Adrenal gland (tissue), 7 donors: Measurements from ENCODE around the gene MYRFL.

- PRO-cap, 3 experiments = peak in 3 of 3 experiments; most common plus-strand start chr12:69239870 (in 1); most common minus-strand start chr12:69239990 (in 2)
- RAMPAGE, long total RNA, 4 experiments = no peak in any of the 4 experiments
- RRBS = 1% methylated on average over 8 of the region's 106 CpGs
Observed at GRCh38 chr12:69239717-69240652, 616 bp downstream of the CPSF6 start.

DNA sequence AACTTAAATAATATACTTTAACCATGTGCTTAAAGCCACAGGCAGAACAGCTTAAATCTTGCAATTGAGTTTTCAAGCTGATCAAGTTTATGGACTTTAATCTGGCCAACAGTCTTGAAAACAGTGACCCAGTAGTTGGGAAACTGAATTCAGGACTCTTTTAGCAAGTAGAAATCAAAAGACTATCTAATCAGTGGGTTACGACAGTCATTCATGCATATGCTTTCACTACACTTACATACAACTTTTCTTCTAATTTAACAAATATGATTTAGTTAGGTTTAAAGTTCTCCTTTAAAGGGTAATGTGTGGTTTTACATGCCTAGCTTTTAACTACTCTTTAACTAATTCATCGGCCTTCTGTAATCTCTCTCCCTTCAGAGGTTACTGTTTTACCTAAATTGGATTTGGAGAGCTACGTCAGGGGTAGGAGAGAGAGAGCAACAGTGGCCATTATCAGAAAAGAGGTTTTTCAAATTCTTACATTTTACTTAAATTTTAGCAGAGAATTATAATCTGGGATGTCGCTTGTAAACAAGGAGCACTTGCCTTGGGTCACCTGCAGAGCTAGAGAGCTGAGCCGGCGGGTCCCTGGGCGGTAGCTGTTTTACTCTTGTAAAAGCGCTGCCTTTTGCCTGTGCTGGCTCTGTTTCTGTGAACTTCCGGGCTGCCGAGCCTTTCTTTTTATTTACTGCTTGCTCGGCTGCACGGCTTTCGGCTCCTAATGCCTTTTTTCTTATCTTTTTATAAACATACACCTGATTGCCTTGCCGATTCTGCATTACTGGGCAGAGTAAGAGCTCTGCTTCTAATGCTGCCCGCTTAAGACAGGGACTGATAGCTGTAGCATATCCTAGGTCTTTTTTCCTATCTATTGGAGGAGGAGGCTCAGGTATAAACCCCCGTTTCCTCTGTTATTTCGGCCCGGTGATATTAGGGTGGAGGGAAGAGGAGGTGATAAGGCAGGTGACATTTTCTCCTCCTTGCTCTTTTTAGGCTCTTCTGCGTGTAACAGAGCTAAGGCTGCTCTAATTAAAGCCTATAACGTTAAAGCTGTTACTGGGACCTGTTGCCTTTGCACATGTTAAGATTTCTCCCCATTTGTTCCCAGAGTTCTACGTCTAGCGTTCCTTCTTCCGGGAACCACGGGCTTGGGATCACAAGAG, 17.3 kb upstream of the LYZ start:
- PRO-cap, 3 experiments = peak in 3 of 3 experiments; most common plus-strand start position 627 of the sequence (in 1); most common minus-strand start position 656 of the sequence (in 3)
- RAMPAGE, long total RNA, 4 experiments = no peak in any of the 4 experiments
- RRBS = 1% methylated on average over 4 of the region's 24 CpGs

GRCh38 chr12:69417913-69418262, 52.3 kb upstream of the FRS2 start:
- PRO-cap, 3 experiments = no peak in any of the 3 experiments
- RAMPAGE, long total RNA, 4 experiments = no peak in any of the 4 experiments
- RRBS = no CpG with 5 or more reads among the region's 1 CpG

DNA sequence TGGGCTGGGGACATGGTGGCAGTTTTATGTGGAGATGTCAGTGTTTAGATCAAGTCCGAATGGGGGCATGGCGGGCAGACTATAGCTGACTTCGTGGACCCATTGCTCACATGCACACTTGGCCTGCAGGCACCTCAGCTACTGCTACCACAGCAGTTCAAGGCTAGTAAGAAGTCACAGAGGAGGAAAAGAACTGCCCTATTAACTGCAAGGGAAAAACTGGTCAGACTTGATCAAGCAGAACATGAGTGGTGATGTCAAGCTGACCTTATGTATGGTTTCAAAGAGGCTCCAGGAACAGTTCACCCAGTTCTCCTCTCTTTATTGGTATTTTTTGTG, 30.2 kb upstream of the FRS2 start:
- PRO-cap, 3 experiments = no peak in any of the 3 experiments
- RAMPAGE, long total RNA, 4 experiments = no peak in any of the 4 experiments
- RRBS = no CpG with 5 or more reads among the region's 3 CpGs

- PRO-cap, 3 experiments = peak in 3 of 3 experiments; most common plus-strand start chr12:69658030 (in 2); most common minus-strand start chr12:69657892 (in 1)
- RAMPAGE, long total RNA, 4 experiments = no peak in any of the 4 experiments
- RRBS = no CpG with 5 or more reads among the region's 8 CpGs
Observed at GRCh38 chr12:69657624-69658100, 41.4 kb downstream of the BEST3 start.

DNA sequence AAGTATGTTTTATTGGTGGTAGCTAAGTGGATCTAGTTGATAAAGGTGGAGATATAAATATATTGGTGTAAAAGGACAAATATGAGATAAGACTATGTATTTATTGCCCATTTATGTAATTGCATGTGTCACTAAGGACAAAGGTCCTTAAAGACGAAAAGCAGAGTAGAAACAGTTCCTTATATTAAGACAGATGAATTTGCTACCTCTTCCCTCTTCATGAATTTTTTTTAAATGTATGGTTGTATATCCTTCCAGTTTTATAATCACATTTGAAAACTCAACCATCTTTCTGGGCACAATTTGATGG, at the start of gene MYRFL:
Gene MYRFL (plus strand): TSS at position 163 of the 310 bp plus-strand sequence.
- PRO-cap, 3 experiments = no peak in any of the 3 experiments
- RAMPAGE, long total RNA, 4 experiments = no peak in any of the 4 experiments
- RRBS = no CpG with 5 or more reads among the region's 1 CpG

DNA sequence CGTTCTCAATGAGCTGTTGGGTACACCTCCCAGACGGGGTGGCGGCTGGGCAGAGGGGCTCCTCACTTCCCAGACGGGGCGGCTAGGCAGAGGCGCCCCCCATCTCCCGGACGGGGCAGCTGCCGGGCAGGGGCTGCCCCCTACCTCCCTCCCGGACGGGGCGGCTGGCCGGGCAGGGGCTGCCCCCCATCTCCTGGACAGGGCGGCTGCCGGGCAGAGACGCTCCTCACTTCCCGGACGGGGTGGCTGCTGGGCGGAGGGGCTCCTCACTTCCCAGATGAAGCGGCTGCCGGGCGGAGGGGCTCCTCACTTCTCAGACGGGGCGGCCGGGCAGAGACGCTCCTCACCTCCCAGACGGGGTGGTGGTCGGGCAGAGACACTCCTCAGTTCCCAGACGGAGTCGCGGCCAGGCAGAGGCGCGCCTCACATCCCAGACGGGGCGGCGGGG, 28.1 kb downstream of the MYRFL start:
- PRO-cap, 3 experiments = no peak in any of the 3 experiments
- RAMPAGE, long total RNA, 4 experiments = no peak in any of the 4 experiments
- RRBS = no CpG with 5 or more reads among the region's 36 CpGs

DNA sequence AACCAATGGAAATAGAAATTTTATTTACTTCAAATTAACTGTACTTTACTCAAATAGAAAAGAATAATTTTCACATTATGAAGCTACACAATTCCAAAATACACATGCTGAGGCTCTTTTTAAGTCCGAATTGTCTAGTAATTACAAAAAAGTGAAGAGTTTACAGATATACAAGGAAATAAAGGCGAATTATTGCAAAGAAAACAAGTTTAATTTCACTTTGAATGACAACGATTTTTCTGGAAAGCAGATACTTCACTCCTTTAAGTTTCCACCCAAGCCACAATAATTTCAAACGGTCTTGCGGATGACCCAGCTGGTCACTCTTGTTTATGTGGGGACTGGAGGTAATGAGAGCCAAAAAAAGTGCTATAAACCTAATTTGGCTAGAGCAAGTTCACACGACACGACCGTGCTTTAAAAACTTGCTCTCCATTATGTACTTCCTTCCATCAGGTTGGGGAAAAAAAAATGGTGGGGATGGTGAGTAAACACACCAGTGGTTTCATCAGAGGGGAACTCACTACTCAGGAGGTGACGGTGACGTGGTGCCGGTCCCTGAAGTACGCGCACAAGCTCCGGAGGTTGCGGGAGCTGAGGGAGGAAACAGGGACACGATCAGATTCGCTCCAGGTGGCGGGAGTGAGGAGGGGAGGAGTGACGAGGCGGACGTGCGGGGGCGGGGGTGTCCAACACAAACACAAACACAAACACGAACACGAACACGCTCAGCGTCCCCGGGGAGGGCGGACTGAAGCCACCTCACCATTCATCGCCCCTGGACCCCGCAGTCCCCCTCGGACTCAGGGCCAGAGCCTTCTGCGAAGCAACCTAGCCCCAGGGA, 711 bp upstream of the CNOT2 start:
- PRO-cap, 3 experiments = peak in 3 of 3 experiments; most common plus-strand start position 574 of the sequence (in 2); most common minus-strand start position 439 of the sequence (in 3)
- RAMPAGE, long total RNA, 4 experiments = start-site peak on the plus strand in 1 of 4 experiments, centred at position 658 of the sequence, 8 reads per replicate
- RRBS = no CpG with 5 or more reads among the region's 33 CpGs

DNA sequence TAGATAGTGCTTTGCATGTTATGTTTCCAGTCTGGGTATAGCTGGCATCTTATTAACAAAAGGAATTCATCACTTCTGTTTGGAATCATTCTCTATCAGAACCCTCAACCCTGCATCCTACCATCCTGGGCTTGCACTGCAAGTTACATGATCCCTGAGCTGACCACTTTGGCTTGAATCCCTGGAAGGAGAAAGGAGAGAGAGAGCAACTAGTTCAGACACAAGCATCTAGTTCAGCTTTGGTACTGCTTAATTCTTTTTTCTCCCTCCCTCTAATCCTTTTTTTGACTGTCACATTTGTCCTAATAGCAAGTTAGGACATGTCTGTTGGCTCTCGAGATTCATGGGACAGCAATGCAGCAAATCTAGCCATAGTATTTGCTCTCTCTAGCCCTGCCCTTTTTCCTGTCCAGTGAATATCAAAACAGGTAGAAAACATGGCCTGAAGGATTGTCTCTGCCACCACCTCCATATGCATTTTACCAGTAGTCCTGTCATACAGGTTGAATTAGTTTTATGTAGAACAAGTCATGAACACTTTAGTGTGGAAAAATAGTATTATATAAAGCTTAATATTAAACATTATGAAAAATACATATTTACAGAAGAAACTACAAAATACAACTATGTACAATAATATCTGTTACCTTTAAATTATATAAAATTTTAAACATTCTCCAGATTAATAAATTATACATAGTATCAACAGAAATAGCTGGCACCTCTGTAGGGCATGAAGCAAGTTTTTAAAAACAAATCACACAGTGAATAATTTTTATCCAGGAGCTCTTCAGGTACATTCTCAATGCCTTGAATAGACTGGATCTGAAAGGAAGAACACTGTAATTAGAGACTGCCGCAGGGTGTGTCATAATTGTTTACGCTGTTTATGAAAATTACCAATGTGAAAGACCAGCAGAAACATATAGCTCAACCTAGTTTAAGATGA, 116.3 kb downstream of the PTPRB start:
- PRO-cap, 3 experiments = no peak in any of the 3 experiments
- RAMPAGE, long total RNA, 4 experiments = no peak in any of the 4 experiments
- RRBS = no CpG with 5 or more reads among the region's 3 CpGs

GRCh38 chr12:70606071-70606378, 31.2 kb downstream of the PTPRB start:
- PRO-cap, 3 experiments = no peak in any of the 3 experiments
- RAMPAGE, long total RNA, 4 experiments = no peak in any of the 4 experiments
- RRBS = no CpG with 5 or more reads among the region's 3 CpGs

DNA sequence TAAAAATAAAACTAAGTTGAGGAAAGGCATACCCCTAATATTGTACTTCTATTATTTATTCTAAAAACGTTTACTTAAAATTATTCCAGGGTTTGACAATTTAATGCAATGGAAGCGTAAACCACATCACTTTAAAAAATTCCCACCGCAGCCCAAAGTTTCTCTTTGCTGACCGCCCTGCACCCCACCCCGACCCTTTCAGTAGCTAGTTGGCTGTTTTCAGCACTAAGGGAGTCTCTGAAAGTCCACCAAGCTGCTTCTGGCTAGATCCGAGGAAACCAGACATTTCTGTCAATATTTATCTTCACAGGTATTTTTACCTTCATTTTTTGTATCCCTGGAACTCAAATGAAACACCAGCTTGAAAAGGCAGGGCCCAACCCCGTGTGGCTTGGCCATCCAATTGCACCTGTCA, 28.6 kb downstream of the PTPRB start:
- PRO-cap, 3 experiments = no peak in any of the 3 experiments
- RAMPAGE, long total RNA, 4 experiments = no peak in any of the 4 experiments
- RRBS = no CpG with 5 or more reads among the region's 7 CpGs

- PRO-cap, 3 experiments = peak in 1 of 3 experiments; most common minus-strand start chr12:70646001 (in 1)
- RAMPAGE, long total RNA, 4 experiments = no peak in any of the 4 experiments
- RRBS = no CpG with 5 or more reads among the region's 10 CpGs
Observed at GRCh38 chr12:70645585-70646428, 8.6 kb upstream of the PTPRB start.

- PRO-cap, 3 experiments = no peak in any of the 3 experiments
- RAMPAGE, long total RNA, 4 experiments = no peak in any of the 4 experiments
- RRBS = no CpG with 5 or more reads among the region's 4 CpGs
Observed at GRCh38 chr12:71214437-71214975, 56.7 kb upstream of the TSPAN8 start.

DNA sequence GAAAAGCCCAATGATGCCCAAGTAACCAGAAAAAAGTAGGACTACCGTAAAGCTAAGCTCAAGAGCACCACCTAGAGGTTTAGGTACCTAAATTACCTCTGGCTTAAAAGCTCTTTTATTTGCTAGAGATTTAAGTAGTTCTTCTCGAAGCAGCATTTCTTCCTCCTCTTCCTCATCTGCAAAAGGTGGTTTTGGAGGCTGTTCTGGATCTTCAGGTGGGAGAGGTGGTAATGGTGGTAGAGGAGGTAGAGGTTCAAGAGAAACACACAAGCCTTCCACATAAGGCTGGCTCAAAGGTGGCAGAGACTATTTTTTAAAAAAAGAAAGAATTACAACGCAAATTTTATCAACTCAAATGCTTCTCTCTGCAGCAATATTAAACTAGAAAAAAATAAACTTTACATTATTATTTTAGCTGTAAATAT, 26.9 kb downstream of the ZFC3H1 start:
- PRO-cap, 3 experiments = no peak in any of the 3 experiments
- RAMPAGE, long total RNA, 4 experiments = no peak in any of the 4 experiments
- RRBS = no CpG with 5 or more reads among the region's 3 CpGs

DNA sequence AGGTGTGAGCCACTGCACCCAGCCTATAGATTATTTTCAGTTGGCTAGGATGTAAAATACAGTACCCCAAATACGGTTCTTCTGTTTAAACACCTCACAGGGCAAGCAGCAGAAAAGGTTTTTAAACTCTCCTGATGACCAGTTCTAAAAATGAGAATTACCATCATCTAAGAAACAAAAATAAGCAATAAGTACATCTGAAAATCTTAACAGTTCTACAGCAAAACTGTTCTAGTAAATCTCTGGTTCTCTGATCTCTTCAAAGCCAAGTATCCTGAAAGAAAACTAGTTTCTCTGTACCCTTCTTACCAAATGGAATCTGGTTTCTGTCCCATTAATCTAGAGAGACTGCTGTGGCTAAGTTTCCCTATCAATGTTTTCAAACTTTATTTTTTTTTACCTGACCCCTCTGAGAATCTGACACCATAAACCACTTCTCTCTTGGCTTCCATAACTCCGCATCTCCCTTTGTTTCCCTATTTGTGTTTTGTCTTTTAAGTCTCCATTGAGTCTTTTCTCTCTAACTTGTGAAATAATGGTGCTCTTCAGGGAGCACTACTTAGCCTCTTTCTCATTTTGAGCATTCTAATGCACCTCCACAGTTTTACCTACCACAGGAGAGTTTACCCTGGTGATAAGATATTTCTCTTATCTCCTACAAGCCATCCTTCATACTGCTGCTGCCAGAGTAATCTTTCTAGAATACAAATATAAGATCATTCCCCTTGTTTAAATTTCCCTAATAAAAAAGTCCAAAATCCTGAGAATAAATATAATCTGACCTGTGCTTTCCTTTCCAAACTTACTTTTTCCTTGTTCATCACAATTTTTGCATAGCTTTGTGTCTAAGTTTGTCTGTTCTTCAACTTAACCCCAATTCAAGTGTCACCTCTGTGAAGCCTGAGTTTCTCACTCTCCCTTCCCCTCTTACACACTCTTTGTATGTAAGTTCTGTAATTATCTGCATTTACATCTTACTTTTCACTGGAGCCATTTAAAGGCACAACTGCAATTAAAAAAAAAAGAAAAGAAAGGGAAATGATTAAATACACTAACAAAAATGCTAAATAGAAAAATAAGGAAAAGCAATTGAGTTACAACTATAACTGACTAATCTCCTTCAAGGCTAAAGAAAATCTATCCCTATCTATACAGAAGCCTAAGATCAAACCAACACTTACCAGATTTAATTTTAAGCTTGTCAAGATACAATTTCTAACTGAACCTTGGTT, 4.7 kb downstream of the ZFC3H1 start:
- PRO-cap, 3 experiments = no peak in any of the 3 experiments
- RAMPAGE, long total RNA, 4 experiments = no peak in any of the 4 experiments
- RRBS = no CpG with 5 or more reads among the region's 2 CpGs

- PRO-cap, 3 experiments = no peak in any of the 3 experiments
- RAMPAGE, long total RNA, 4 experiments = no peak in any of the 4 experiments
- RRBS = no CpG with 5 or more reads among the region's 1 CpG
Observed at GRCh38 chr12:71694214-71695006, 8.5 kb downstream of the TMEM19 start.

GRCh38 chr12:72271149-72272000, 795 bp upstream of the TRHDE start:
- PRO-cap, 3 experiments = no peak in any of the 3 experiments
- RAMPAGE, long total RNA, 4 experiments = no peak in any of the 4 experiments
- RRBS = no CpG with 5 or more reads among the region's 36 CpGs

DNA sequence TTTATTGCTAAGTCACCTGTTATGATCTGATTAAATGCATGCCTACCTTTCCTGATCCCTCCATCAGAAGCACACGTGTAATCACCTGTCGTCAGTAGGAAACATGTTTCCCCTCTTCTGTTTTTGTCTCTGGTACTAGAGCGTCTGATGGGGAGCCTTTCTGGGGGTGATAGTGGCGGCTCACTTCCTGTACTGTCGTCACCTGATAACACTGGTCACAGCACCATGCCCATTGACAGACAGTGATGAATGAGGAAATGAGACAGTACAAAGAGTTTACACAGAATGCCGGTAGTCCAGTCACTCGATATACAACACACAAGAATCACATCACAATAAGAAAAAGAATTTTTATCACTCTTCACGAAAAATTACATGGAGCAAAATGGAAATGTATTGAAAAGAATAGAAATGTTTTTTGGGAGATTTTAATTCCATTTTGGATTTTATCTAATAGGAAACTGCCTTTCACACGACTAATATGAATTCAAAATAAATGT, 161.5 kb downstream of the KCNC2 start:
- PRO-cap, 3 experiments = no peak in any of the 3 experiments
- RAMPAGE, long total RNA, 4 experiments = no peak in any of the 4 experiments
- RRBS = no CpG with 5 or more reads among the region's 9 CpGs

GRCh38 chr12:75478523-75479167, 1.9 kb upstream of the GLIPR1 start:
- PRO-cap, 3 experiments = peak in 3 of 3 experiments; most common plus-strand start chr12:75478656 (in 3)
- RAMPAGE, long total RNA, 4 experiments = no peak in any of the 4 experiments
- RRBS = no CpG with 5 or more reads among the region's 4 CpGs

DNA sequence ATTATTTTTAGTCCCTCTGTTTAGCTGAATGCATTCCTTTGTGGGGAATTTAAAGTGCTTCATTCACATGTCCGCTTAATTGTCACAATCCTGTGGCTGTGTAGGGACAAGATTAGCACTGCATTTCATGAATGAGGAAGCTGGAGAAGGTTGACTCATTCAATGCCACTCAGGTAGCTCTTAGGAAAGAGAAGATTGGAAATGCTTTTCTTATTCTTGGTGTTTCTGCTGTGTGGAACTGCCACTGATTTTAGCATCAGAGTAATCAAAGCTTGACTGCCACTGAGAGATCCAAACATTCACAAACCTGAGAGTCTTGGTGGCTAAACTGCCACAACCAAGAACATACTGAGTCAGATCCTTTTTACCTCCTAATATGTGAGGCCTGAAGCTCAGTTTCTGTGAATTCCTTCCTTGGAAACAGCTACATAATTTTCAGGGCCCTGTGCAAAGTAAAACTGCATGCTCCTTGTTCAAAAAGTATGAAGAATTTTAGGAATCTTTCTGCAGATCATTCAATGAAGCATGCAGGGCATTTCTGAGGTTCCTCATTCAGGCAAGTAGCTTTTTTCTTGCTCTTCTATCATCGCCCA, 42.2 kb upstream of the KRR1 start:
- PRO-cap, 3 experiments = no peak in any of the 3 experiments
- RAMPAGE, long total RNA, 4 experiments = no peak in any of the 4 experiments
- RRBS = no CpG with 5 or more reads among the region's 2 CpGs